Measurements from ENCODE around the gene CAMKK2.

GRCh38 chr12:121217076-121217614 lies 7.2 kb downstream of the P2RX4 start:
- PRO-cap, 2 experiments: no peak in any of the 2 experiments

DNA sequence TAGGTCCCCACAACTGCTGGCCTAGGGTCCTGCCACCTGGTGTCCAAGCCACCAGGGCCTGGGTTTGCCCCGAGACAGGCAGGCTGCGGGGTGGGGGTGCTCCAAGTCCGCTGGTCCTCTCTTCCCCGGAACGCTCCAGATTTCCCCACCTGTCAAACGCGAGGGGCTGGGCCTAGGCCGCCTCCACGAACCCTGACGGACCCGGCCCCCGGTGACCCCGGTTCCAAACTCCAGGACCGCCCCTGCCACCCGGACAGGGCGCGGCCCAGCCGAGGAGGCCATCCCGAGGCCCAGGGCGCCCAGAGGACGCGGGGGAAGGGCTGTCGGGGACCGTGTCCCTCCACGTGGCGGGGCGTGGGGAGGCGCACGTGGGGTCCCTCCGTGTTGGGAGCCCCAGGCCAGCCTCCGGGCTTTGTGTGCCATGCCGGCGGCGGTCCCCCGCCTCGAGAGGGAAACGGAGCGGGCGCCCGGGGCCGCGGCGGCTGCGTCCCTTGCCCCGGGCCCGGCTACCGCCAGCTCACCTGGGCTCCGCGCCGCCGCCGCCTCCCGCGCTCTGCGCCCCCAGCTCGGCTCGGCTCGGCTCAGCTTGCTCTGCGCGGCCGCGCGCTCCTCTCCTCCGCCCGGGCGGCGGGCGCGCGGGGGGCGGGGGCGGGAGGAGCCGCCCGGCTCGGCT lies at the start of gene CAMKK2:
CAMKK2 (minus strand) TSS at position 593 of the 673 bp plus-strand sequence.
- PRO-cap, 2 experiments: peak in 2 of 2 experiments; most common minus-strand start position 555 of the sequence (in 2)

DNA sequence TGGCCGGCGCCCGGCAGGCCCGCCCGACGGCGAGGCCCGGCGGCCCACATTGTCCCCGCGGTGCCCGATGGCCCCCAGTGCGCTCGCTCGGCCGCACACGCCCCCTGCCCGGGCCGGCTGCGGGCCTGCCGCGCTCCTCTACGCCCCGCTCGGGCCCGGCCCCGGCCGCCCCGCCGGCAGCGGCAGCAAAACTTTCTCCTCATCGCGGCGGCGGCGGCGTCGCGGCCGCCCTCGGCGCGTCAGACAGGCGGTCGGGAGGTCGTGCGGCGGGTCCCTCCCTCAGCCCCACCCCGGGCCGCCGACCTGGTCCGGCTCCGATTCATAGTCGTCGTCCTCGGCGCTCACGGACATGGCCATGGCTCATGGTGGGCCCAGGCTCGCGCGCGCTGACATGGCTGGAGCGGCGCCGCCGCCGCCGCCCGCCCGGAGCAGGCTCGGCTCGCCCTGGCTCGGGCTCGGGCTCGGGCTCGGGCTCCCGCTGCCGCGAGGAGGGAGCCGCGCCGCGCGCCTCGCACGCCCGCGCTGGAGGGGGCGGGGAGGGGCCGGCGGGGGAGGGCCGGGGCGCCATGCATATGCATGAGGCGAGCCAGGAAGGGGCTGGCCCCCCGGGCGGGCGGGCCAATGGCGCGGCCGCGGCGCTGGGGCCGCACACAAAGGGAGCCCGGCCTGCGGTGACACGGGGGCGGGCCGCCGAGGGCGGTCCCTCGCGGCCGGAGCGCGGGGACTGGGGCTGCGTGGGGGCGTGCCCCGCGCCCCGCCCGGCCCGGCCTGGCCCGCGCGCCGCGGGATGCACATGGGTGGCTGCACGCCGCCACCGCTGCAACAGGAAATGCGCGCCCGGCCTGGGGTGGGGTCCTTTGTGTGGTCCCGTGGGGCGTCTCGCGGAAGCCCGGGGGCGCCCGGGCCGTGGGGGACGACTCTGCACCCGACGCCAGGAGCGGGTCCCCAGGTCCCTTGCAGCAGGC lies 67.2 kb downstream of the RNF34 start:
- PRO-cap, 2 experiments: peak in 2 of 2 experiments; most common plus-strand start position 681 of the sequence (in 2); most common minus-strand start position 446 of the sequence (in 2)

DNA sequence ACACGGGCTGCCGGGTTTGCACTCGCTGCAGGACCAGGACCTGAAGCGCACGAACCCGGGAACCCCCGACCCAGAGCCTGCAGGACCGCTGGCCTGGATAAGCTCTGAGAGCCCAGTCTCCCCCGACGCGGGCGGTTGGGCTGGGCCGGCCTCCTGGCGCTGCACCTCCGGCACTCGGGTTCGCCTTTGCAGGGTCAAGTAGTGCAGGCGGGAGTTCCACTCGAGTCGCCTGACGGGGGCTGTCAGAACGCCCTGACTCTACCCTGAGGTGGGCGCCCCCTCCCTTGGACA lies 67.8 kb downstream of the RNF34 start:
- PRO-cap, 2 experiments: no peak in any of the 2 experiments

GRCh38 chr12:121516832-121517102 lies 64.1 kb downstream of the KDM2B start:
- PRO-cap, 2 experiments: no peak in any of the 2 experiments

- PRO-cap, 2 experiments: no peak in any of the 2 experiments
Measured at GRCh38 chr12:121538312-121538622, 42.6 kb downstream of the KDM2B start.

GRCh38 chr12:121590369-121590510 lies 9.4 kb upstream of the KDM2B start:
- PRO-cap, 2 experiments: no peak in any of the 2 experiments

DNA sequence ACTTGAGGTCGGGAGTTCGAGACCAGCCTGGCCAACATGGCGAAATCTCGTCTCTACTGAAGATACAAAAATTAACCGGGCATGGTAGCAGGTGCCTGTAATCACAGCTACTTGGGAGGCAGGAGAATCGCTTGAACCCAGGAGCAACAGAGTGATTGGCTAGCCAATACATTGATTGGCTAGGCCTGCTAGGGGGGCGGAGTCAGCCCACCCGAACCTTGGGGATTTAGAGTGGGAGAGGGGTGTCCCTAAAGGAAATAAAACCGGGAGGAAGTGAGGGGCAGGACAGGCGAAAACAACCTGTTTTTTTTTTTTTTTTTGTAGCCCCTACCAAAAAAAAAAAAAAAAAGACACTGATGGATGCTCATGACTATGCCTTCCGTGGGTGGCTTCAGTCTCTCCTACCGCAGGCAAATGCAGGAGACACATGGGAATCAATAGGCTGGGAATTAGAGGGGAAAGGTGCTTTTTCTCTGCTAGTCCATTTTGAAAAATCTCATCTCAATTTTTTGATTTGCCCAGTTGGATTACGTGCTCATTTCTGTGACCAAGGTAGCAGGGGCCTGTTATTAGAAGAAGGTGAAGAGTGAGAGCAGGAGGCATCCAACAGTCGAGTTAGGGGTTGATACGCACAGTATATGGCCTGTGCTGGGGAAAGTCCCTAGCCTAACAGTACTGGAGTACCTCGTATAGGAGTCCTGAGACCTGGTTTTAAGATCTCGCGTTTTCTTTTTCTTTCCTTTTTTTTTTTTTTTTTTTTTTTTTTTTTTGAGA lies 4.7 kb downstream of the MORN3 start:
- PRO-cap, 2 experiments: no peak in any of the 2 experiments

GRCh38 chr12:121779479-121779876 lies 14.0 kb downstream of the RHOF start:
- PRO-cap, 2 experiments: no peak in any of the 2 experiments

DNA sequence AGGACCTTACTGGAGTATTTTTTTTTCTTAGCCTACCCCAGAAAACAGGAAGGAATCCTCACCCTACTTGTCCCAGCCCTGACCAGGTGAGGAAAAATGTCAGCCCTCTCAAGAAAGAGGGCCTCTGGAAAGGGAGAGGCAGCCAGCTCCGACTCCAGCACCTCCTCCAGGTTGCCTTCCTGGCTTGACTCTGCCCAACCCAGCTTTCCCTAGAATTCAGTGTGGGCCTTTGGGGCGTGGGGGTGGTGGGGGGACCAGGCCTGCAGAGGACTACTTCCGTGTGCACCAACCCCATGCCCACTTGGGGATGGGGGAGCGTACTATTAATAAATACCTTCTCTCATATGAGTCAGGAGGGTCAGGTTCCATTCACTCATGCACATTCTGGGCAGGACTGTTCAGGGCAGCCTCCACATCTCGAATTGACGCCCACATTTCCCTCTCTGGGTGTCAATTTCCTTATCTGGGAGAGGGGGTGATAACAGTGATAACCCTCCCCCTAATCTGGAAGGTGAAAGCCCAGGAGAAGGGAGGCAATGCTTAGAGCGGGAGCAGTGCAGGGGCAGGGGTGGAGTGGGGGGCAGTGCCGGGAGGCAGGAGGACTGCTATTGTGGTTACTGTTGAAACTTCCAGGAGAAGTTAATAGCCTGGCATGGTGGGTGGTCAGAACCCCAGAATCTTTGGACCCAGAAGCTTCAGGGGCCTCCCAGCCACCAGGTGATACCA lies 5.1 kb downstream of the RHOF start:
- PRO-cap, 2 experiments: no peak in any of the 2 experiments

- PRO-cap, 2 experiments: no peak in any of the 2 experiments
Measured at GRCh38 chr12:121823333-121824492, 19.9 kb downstream of the SETD1B start.

DNA sequence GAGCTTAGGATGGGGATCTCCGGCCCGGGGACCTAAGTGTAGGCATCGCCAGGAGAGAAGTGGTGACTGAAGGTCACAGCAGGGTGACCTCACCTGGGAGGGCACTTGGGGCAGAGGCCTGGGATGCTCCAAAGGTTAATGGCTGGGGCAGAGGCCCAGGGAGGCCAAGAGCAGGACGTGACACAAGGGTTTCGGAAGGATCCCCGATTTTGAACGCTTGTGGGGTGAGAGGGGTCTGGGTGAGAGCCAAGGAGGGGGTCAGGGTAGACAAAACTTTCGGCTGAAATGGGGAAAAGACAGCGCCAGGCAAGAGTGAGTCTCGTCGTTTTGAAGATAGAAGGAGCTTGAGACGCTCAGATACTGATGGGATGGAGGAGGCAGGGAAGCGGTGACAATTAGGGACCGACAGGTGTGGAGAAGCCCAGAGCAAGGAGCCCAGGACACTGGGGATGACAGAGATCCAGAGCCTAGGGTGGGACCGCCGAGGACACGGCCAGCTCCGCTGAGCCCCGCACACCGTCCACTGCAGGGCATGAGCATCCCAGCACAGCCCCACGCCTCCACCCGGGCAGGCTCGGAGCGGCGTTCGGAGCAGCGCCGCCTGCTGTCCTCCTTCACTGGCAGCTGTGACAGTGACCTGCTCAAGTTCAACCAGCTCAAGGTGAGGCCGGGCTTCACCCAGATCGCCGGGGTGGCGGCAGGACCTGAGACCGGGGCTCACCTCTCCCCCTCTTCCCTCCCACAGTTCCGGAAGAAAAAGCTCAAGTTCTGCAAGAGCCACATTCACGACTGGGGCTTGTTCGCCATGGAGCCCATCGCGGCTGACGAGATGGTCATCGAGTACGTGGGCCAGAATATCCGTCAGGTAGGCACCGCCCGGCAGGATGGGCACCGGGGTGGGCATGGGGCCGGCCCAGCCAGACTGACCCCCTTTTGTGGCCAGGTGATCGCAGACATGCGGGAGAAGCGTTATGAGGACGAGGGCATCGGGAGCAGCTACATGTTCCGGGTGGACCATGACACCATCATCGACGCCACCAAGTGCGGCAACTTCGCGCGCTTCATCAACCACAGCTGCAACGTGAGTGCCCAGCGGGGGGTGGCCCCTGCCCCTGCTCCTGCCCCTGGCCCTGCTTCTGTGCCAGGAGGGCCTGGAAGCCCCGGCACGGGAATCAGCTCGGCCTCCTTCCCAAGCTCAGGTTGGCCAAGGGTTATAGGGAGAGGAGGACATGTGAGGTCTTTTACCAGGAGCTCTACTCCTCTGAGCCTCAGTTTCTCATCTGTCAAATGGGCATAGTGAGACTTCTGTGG lies 23.6 kb downstream of the SETD1B start:
- PRO-cap, 2 experiments: no peak in any of the 2 experiments

GRCh38 chr12:122008757-122009078 lies 13.0 kb upstream of the BCL7A start:
- PRO-cap, 2 experiments: no peak in any of the 2 experiments

GRCh38 chr12:122067911-122068569 lies 10.5 kb upstream of the MLXIP start:
- PRO-cap, 2 experiments: no peak in any of the 2 experiments

DNA sequence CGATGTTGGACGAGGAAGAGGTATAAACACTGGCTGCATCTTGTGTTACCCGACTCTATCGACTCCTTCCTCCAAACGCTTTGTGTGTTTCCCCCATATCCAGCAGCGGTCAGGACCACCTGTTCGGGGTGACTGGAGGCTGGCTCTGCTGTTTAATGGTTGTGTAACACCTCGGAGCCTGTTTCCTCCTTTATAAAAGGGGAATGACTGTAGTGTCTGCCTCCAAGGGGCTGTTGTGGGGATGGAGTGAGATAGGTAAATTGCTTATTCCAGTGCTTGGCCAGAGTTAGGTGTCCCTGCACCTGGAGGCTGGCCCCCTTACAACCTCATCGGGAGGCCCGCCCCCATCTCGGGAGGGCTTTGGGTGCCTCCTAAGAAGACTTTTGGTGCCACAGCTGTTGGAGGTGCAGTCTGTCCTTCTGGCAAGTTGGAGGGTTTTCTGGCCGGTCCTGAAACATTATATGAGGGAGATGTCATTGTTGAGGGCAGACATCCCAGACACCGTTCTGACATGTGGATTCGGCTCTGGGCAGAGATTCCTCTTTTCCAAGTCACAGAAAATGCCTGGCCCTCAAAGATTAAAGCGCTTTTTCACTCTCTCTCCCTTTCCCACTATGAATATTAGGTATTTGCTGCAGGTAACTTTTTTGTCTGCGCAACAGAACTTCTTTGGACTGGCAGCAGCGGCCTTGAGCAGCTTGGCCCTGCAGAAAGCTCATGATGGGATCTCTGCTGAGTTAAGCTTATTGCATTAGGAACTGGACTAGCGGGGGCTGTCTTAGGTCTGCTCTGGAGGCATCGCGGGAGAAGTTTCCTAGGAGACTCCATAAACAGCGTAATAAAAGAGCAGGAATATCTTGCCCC lies 1.2 kb downstream of the MLXIP start:
- PRO-cap, 2 experiments: peak in 2 of 2 experiments; most common plus-strand start position 488 of the sequence (in 2); most common minus-strand start position 351 of the sequence (in 2)

- PRO-cap, 2 experiments: no peak in any of the 2 experiments
Measured at GRCh38 chr12:122096259-122097304, 18.0 kb downstream of the MLXIP start.

- PRO-cap, 2 experiments: no peak in any of the 2 experiments
Measured at GRCh38 chr12:122123173-122123746, 44.7 kb downstream of the MLXIP start.

GRCh38 chr12:122142981-122143238 lies 31.1 kb downstream of the IL31 start:
- PRO-cap, 2 experiments: no peak in any of the 2 experiments

- PRO-cap, 2 experiments: no peak in any of the 2 experiments
Measured at GRCh38 chr12:122146546-122147138, 27.4 kb downstream of the IL31 start.

GRCh38 chr12:122423797-122424086 lies 1.3 kb upstream of the CLIP1 start:
- PRO-cap, 2 experiments: no peak in any of the 2 experiments

Data from psoas muscle (tissue), 2 donors.